ENCODE results near the genes ADAM12 and NPS.

DNA sequence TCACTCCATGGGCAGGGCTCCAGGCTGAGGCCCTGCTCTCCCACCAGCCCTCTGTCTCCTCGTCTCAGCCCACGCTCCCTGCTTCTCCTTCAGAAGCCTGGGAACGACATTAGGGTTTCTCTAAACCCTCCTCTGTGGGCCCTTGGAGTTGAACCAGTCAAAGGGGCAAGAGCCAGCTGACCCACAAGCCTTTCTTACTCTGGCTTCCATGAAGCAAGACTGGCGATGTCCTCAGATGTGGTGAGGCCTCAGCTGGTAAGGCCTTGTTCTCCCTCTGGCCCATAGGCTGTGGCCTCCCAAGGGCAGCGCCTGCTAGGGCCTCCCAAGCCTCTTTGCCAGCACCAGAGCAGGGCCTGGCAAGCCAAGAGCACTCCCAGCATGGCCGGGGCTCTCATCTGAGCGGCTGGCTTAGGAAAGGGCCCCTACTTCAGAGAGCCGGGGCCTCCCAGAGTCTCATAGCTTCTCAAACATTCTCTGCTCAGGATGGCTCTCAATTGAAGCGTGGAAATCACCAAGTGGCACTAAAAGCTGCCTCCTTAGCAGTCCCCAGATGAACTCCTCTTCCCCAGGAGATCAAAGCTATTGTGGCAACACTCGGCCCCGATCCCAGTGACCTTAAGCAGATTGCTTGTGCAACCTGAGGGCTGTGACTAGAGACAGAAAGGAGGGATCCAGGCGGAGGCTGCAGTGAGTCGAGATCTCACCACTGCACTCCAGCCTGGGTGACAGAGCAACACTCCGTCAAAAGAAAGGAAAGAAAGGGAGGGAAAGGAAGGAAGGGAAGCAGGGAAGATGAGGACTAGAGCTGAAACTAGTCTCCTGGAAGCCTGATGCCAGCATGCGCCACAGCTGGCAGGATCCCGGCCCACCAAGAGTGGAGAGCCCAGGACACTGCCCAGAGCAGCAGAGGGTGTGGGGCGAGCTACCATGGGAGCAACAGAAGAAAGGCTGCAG is 69.4 kb downstream of the FAM53B start:
- RRBS = 61% methylated on average over 3 of the region's 17 CpGs

DNA sequence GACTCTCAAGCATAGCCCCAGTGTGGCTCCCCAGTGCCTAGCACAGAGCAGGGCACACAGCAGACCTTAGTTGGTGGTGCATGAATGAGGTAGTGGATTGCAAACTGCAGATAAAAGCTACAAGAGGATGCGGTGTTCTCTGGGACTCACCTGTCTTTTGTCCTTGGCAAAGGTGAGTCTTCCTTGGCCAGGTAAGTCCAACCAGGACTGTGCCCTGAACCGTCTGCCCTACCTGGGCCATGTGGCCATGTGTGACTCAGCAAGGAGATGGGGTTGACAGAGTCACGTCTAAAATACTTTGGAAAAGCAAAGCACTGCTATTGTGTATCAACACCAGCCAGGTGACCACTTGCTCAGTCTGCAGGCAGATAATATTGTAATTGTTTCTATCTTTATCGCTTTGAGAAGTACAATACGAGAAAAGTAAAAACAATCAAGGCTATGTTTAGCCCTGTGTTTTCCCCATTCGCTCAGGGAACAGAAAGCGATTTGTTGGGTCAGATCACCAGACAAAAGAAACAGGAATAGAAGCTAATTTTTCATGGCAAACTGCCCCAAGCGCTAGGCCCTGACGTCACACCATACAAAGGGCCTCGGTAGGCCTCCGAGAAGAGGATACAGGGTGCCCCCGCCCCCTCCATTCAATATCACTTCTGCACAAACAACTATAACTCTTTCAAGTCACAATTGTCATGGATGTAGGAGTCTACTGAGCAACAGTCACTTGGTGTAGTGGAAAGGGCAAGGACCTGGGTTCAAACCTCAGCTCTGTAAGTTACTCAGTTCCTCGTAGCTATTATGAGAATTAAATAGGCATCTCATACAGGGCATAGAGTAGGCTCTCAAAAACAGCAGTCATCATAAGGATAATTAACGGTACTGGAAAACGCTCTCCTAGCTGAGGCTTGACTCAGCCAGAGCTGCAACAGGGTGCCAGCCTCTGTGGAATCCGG is 57.2 kb downstream of the FAM53B start:
- RRBS = no CpG with 5 or more reads among the region's 16 CpGs

DNA sequence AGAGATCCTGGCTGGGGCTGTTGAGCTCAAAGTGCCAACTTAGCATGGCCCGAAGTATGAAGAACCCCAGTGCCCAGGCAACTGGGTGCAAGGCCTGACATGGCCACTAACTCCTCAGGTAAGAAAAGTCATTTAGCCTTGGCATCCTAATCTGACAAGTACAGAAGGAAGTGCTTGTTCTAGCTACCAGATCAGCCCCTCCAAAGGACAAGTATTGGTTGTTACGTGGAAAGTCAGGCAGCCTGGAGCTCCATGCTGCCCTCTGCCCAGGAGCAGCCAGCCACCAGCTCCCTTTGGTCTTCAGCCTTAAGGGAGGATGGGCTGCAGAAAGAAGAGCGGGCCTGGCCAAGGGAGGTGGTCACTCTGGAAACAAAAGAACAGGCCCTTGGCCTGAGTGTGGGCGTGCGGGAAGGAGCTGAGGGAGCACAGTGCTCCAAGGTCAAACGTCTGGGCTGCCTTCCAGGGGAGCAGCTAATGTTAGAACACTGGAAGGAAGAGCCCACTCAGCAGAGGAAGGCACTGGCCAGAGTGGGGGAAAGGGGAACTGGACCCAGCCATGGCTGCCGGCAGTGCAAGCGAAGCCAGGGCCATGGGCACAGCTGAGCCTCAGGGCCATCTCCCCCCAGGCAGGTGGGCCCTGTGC is 42.9 kb downstream of the FAM53B start:
- RRBS = no CpG with 5 or more reads among the region's 8 CpGs

DNA sequence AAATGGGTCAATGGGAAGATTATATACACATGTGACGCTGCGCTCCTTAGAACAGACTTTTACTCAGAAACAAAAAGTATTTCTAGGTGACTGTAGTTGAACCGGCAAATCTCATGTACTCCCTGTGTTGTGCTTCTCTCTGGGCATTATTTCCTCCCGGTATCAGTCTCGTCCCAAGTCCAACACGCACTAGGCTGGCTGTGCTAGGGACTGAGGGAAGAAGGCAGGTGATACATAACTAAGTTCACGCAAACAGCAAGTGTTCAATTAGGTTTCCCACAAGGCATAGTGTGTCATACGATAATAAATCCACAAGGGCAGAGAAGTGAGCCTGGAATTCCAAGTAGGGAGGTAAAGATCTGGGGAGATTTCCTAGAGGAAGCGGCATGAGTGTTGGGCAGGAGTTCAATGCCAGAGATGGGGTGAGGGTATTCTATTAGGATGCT is 20.4 kb downstream of the FAM53B start:
- RRBS = 73% methylated on average over 1 of the region's 9 CpGs

DNA sequence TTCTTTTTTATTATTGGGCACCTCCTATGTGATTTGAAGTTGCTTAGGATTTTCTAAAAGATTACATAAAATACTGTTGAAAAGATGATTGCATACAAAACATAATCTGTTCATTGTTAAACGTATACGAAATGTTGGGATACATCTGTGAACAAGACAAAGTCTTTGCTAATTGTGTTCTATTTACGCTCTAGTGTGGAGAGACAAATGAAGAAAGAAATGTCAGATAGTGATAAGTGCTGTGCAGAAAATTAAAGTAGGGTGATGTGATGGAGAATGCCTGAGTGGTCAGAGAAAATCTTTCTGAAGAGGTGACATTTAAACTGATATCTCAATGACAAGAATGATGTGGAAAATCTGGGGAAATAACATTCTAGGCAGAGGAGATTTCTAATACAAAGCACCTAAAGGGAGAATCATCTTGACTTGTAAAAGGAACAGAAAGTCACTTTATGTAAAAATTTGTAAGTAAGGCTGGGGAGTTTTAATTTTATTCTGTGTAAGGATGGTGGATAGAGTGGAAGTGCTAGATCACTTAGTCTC is 13.3 kb upstream of the ZRANB1 start:
- RRBS = no CpG with 5 or more reads among the region's 3 CpGs

DNA sequence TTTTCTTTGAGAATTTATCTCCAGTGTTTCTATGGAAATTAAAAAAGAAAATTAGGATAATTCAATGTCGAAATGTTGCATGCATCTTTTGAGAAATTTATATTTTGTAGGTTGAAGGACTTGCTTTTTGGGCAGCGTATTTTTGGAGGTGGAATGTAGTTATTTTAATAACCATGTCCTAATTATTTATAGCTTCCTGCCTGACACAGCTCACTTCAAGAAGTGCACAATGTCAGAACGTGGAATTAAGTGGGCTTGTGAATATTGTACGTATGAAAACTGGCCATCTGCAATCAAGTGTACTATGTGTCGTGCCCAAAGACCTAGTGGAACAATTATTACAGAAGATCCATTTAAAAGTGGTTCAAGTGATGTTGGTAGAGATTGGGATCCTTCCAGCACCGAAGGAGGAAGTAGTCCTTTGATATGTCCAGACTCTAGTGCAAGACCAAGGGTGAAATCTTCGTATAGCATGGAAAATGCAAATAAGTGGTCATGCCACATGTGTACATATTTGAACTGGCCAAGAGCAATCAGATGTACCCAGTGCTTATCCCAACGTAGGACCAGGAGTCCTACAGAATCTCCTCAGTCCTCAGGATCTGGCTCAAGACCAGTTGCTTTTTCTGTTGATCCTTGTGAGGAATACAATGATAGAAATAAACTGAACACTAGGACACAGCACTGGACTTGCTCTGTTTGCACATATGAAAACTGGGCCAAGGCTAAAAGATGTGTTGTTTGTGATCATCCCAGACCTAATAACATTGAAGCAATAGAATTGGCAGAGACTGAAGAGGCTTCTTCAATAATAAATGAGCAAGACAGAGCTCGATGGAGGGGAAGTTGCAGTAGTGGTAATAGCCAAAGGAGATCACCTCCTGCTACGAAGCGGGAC is 591 bp downstream of the ZRANB1 start:
- RRBS = no CpG with 5 or more reads among the region's 11 CpGs

GRCh38 chr10:125023276-125023870 is 4.5 kb downstream of the CTBP2 start:
- RRBS = 58% methylated on average over 6 of the region's 24 CpGs

DNA sequence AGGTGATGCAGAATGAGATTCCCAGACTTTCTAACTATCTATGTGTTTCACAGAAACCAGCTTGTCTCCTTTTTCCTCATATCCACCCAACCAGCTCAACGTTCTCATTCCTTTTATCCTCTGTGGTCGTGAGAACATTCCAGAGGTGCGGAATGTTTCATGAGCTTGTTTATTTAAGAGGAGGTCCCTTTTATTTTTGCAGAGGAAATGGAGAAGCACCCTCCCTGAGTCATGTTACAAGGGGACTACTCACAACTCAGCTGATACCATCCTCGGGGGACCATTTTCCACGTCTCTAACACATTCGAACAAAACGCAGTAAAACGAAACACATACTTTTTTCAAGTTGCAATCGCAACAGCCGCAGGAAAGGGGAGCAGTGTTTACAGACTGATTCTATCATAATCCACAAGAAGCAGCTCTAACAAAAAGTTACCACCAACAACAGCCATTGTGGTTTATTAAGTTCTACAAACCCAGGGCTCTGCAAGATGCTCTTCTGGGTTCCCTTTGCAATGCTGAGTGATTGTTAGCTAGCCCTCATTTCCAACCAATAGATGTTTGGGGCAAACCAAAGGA is 7.4 kb upstream of the CTBP2 start:
- RRBS = no CpG with 5 or more reads among the region's 10 CpGs

GRCh38 chr10:125084599-125085686 is 57.1 kb upstream of the CTBP2 start:
- RRBS = 91% methylated on average over 1 of the region's 29 CpGs

DNA sequence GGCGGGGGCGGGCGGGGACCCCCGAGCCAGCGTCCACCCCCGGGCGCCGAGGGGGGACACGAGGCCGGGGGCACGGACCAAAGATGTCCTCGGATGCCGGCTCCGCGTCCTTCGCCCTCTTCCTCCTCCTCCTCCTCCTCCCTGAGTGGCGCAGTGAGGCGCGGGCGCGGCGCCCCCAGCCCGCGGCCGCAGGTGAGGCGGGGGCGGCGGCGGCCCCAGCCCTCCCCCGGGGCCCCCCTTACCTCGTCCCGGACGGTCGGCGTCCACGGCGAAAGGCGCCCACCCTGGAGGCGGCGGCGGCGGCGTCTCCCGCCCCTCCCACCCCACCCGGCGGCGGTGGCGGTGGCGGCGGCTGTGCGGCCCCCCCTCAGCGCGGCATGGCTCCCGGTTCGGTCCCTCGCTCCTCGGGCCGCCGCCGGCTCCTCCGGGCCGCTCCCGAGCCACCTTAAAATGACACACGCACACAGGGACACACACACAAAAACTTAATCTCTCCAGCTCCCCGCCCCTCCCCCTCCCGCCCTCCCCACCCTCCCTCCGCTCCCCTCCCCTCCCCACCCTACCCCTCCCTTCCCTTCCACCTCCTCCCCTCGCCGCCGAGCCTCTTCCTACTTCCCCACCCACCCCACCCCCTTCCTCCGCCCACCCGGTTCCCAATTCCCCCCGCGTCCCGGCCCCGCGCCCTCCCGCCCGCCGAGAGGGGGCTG is 132.4 kb upstream of the CTBP2 start:
- RRBS = under 1% methylated on average over 26 of the region's 80 CpGs

- RRBS = no CpG with 5 or more reads among the region's 1 CpG
Measured at GRCh38 chr10:125281481-125281680, 253.5 kb upstream of the CTBP2 start.

DNA sequence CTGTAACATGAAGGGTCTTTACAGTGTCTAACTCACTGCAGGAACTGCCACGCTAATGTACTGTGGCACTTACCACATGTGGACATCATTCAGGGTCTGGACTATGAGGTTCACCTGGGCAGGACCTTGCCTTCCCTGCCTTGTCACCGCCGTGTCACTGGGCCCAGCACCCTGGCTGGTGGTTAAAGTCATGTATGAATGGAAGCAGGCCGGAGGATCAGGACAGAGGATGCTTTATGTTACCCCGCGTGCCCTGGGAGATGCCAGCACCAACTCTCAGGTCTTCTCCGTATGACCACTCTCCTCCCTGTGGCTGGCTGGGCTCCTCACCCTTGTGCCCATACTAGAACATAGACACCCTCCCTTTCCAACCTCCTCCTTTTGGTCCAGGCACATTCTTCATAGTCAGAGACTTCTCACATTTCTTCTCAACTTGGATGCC is 240.1 kb downstream of the TEX36 start:
- RRBS = no CpG with 5 or more reads among the region's 7 CpGs

GRCh38 chr10:125866815-125867302 is 14.2 kb downstream of the DHX32 start:
- RRBS = no CpG with 5 or more reads among the region's 9 CpGs

- RRBS = no CpG with 5 or more reads among the region's 2 CpGs
Measured at GRCh38 chr10:125891871-125892247, 4.5 kb upstream of the FANK1 start.

- RRBS = no CpG with 5 or more reads among the region's 9 CpGs
Measured at GRCh38 chr10:126104736-126105193, 208.4 kb downstream of the FANK1 start.

DNA sequence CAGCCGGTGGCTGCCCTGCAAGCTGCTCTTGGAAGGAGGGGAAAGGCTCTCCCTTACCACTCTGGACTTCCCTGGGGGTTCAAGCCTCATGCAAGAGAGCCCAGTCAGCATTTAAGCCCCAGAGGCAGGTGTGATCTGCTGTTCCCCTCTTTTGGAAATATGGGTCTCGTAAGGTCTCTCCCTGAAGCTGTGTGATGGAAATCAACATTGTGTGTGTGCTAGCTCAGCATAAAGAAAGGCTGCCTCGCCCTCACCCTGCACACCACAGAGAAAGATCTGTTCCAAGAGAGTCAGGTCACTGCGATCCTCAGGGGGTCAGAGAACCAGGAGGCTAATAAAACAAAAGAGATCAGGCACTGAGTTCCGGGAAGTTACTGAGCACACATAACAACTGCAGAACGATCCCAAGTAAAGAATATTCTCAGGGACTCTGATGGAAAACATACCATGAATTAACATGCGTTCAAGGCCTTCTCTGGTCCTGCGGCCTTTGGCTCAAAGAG is 212.4 kb downstream of the ADAM12 start:
- RRBS = no CpG with 5 or more reads among the region's 8 CpGs

DNA sequence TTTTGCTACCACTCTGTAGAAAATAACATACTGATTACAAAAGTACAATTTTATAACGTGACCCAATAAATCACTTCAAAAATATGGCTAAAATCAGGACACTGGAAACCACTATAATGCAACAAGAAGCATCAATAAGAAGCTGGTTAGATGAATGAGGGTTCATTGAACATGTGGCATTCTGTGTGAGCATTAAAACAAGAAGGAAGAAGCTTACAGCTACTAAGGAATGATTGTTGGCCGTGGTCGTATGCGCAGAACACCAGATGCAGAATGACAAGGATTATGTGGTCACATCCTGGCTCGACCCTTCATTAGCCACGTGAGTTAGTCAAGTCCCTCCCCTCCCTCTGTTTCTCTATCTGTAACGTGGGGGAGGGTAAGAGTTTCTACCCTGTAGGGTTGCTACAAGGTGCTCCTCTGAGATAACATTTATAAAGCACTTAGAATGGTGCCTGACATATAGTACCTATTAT is 174.3 kb downstream of the ADAM12 start:
- RRBS = no CpG with 5 or more reads among the region's 7 CpGs

GRCh38 chr10:126387837-126388924 is at the start of gene ADAM12:
Gene ADAM12, minus strand, starts transcription at chr10:126388477.
- RRBS = 3% methylated on average over 47 of the region's 135 CpGs

DNA sequence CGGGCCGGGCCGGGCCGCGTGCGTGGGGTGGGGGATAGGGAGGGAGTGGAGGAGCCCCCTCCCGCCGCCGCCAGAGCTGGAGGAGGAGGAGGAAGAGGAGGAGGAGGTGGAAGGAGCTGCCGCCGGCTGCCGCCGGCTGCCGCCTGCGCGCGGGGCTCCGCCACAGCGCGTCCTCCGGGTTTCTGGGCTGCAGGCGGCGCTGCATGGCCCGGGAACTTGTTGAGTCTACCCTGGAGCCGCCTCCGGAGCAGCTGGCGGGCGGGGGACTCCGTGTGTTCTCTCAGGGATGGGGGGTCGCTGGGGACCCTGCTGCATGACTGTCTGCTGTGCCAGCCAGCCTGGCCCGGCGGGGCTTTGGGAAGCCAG is 225 bp upstream of the INSYN2A start:
- RRBS = 14% methylated on average over 15 of the region's 32 CpGs

GRCh38 chr10:127549139-127549391 is at the start of gene NPS:
Gene NPS, plus strand, starts transcription at chr10:127549309.
- RRBS = no CpG with 5 or more reads among the region's 3 CpGs